Lung (tissue), 4 donors: ENCODE measurements around a stretch of chr1.

DNA sequence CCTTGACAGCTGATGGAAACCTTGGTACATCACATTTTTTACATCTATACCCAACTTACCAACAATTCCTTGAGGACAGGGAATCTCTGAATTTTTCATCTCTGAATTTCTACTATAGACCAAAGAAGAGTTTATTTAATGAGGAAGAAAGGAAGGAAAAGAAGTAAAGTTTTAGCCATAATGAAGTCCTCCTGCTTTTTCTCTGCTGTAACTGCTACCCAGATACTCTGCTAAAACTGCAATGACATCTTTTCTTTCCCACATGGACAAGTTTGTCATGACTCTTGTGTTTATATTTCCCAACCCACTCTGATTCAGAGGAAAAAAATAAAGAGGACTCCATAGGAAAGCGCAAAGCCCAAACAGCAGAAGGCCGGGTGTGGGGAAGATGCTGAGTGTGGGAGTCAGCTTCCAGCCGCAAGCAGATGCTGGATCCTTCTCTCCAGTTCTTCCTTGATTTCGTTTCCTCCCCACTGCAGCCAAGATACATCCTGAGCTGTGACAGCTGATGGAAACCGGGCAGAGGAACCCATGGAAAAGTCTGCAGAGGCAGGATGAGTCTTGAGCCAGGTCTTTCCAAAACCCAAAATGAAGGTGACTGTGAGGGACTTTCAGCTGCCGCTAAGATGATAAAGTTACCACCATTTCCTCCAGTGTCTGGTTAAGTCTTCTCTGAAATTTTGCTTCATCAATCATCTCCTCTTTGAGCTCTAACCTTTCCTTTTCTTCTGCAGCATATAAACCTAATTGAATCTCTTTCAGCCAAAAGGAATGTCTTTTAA is 498.2 kb downstream of the PLPP3 start:
- PRO-cap, result no peak
- RAMPAGE, long total RNA, result no peak
- RRBS, result no CpG with 5 or more reads among the region's 6 CpGs

DNA sequence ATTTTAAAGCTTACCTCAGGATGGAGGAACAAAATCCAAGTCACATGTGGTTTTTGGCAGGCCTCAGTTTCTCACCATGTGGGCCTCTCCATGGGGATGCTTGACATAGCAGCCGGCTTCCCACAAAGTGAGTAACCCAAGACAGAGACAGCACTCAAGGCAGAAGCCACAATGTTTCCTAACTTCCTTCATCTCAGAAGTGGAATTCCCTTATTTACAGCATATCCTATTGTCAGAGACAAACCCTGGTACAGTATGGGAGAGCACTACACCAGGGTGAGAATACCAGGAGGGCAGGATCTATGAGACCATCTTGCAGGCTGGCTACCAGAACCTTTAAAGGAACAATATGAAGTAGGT is 483.0 kb downstream of the PLPP3 start:
- PRO-cap, result no peak
- RAMPAGE, long total RNA, result no peak
- RRBS, result no CpG with 5 or more reads among the region's 1 CpG

GRCh38 chr1:56357891-56358221 is 221.5 kb downstream of the PLPP3 start:
- PRO-cap, result no peak
- RAMPAGE, long total RNA, result no peak
- RRBS, result no CpG with 5 or more reads among the region's 3 CpGs

- PRO-cap, result no peak
- RAMPAGE, long total RNA, result no peak
- RRBS, result no CpG with 5 or more reads among the region's 2 CpGs
These were observed 204.6 kb downstream of the PLPP3 start for GRCh38 chr1:56374733-56375219.

DNA sequence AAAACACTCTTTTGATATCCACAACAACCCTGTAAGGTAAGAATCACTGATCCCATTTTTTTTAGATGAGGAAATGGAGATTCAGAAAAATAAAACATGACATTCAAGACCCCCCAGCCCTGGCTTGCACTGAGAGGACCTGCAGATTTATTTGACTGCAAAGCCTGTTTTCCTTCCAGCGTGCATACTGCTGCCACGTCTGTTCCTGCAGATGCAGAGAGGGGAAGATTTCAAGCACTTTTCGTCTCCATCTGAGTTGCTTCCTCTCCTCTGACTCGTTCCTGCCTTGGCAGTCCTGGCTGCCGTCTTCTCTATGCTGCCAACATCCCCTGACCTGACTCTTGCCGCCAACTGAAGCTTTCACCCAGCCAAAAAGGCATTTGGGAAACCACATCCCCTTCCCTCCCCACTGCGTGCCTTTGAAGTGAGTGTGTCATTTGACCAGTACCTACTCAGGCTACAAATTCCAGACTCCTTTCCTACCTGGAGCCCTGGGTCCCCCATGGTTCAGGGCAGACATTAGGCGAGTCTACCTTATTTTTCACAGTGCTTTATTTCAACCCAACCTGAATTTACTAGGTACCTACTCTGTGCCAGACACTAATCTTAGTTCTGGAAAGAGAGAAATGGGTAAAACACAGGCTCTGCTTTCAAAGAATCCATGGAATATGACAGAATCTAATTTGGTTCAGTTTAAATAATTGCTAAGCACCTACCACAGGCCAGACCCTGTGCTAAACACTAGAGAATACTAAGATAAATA is 202.7 kb downstream of the PLPP3 start:
- PRO-cap, result no peak
- RAMPAGE, long total RNA, result no peak
- RRBS, result no CpG with 5 or more reads among the region's 8 CpGs

- PRO-cap, result no peak
- RAMPAGE, long total RNA, result no peak
- RRBS, result no CpG with 5 or more reads among the region's 9 CpGs
These were observed 195.0 kb downstream of the PLPP3 start for GRCh38 chr1:56384124-56384941.

DNA sequence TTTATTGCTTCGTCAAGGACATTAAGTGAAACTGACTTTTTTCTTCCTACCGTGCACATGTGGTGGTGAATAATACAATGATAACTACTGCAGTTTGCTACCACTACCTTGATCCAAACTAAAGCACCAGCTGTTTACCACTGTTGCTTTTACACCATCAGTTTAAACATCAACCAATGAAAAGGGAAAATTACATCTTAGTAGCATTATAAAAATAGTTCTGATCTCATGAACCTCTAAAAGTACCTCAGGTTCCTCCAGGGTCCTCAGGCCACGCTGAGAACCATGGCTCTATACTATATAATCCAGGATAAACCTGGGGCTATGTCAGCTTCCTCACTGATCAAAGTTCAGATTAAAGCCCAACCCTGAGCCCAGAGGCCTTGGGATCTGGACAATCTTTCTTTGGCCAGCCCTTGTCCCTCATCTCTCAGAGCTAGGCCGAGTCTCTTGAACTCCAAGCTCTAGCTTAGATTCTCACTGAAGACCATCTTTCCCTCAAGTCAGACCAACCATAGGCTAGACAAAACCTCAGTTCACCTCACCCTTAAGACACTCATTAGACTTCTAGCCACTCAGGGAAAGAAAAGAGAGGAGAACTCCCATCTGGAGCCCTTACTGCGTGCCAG is 168.4 kb downstream of the PLPP3 start:
- PRO-cap, result no peak
- RAMPAGE, long total RNA, result no peak
- RRBS, result no CpG with 5 or more reads among the region's 5 CpGs

GRCh38 chr1:56466181-56466973 is 113.0 kb downstream of the PLPP3 start:
- PRO-cap, result no peak
- RAMPAGE, long total RNA, result no peak
- RRBS, result no CpG with 5 or more reads among the region's 2 CpGs

DNA sequence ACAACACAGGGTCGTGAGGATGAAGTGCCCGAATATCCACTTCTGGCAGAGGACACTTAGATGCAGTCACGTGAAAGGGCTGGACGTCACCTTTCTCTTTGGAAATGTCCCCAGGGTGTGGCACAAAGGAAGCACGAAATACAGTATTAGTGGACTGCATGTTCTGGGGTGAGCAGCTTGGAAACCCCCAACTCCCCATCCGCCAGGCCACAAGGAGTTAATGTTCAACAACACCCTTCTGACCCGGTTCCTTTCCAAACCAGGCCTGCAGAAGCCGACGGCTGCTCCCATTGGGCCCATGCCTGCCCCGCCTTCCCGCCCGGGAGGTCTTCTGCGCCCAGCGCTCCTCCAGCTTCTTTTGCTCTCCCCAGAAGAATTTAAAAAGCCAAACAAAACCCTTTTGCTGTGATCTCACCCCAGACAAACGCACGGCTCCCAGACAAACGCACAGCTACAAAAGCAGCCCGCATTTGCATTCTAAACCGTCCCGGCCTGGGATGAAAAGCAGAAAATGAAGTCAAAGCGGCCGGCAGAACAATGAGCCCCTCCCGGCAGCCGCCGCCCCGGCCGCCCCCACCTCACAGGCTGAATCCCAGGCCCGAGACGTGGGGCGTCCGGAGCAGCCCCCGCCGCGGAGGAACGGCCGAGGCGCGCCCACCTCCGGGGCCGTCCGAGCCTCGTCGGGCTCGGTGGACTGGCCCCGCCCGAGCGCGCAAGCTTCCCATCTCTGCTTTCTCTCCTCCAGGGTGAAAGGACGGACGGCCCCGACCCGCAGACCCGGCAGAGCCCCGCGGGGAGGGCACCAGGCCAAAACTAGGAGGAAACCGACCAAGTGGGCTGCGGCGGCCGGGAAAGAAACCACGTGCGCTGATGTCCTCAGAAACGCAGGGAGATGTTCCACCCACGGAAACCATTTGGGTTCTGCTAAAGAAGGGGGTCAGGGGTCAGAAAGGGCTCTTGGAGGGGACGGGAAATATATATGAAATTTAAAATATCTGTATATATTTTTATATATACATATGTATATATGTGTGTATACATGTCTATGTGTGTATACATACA is 101.9 kb downstream of the PLPP3 start:
- PRO-cap, result unidirectional peak, plus-strand start at position 419 of the sequence
- RAMPAGE, long total RNA, result no peak
- RRBS, result 3% methylated on average over 36 of the region's 64 CpGs

GRCh38 chr1:56562823-56563423 is 16.4 kb downstream of the PLPP3 start:
- PRO-cap, result no peak
- RAMPAGE, long total RNA, result no peak
- RRBS, result no CpG with 5 or more reads among the region's 2 CpGs

DNA sequence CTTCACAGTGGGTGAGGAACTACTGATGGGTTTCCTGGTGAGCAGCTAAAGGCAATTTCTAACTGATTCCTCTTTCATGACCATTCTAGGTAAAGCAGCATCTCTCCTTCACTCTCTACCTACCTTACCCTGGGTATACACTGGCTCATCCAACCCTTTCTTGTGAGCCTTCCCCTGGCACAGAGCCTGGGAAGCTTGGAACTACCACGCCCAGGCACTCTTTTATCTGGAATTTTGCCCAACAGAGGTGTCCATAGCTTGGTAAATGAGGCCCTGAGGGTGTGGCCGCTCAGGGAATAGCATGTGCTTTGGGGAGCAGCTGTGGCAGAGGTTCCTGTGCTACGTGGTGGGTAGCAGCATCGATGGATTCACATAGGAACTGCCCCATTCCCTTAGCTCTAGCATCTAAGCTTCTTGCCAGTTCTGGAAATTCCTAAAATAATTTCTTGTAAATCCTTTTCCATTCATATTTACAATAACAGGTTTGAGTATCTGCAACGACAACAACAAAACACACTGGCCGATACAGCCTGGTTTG is 21.8 kb downstream of the FYB2 start:
- PRO-cap, result no peak
- RAMPAGE, long total RNA, result no peak
- RRBS, result no CpG with 5 or more reads among the region's 6 CpGs

- PRO-cap, result no peak
- RAMPAGE, long total RNA, result no peak
- RRBS, result no CpG with 5 or more reads among the region's 7 CpGs
These were observed 405 bp downstream of the FYB2 start for GRCh38 chr1:56818788-56819209.

DNA sequence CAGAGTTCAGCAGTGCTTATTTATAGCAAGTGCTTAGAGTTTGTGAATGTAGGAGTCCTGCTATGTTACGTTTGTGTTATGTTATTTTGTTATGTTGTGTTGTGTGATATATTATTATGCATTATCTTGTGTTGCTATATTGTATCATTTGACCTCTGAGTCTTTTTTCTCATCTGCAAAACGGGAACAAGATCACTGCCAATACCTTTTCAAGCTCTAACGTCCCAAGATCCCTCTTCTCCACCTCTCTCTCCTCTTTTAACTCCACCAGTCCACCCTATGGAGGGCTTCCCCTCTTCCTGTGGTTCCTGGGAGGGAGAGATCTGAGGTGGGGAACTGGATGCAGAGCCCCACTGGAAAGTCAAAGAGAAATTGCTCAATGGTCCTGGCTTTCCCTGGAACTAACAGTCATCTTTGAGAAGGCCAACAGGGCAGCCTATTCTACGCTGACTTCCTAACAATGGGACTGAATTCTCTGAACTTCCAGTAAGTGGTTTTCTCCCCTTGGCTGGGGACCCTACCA is 55.6 kb downstream of the C8B start:
- PRO-cap, result no peak
- RAMPAGE, long total RNA, result no peak
- RRBS, result no CpG with 5 or more reads among the region's 4 CpGs

GRCh38 chr1:56919569-56920174 is 46.1 kb downstream of the C8B start:
- PRO-cap, result no peak
- RAMPAGE, long total RNA, result no peak
- RRBS, result no CpG with 5 or more reads among the region's 4 CpGs

- PRO-cap, result no peak
- RAMPAGE, long total RNA, result no peak
- RRBS, result no CpG with 5 or more reads among the region's 12 CpGs
These were observed 1.2 kb downstream of the C8B start for GRCh38 chr1:56964291-56965410.

- PRO-cap, result no peak
- RAMPAGE, long total RNA, result no peak
- RRBS, result no CpG with 5 or more reads among the region's 6 CpGs
These were observed 951 bp upstream of the C8B start for GRCh38 chr1:56966804-56967127.

DNA sequence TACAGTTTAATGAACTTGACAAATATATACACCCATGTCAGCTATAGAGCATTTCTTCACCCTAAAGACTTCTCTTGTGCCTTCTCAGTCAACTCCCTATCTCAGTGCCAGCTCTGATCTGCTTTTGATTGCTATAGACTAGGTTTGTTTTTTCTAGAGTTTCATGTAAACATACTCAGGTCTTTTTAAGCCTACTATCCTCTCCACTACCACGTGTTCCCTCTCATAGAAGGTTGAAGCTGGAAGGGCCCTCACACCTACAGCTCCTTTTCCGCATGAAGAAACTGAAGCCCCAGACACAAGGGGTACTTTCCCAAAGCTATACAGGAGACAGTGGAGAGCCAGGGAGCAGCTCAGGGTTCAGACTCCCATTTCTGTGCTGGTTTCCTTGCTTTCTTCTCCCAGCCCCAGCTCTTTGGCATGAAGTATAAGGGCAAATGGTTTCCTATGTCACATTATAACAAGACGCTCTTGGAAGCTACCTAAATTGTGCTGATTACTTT is 38.1 kb upstream of the C8B start:
- PRO-cap, result no peak
- RAMPAGE, long total RNA, result no peak
- RRBS, result no CpG with 5 or more reads among the region's 3 CpGs

- PRO-cap, result no peak
- RAMPAGE, long total RNA, result no peak
- RRBS, result no CpG with 5 or more reads among the region's 4 CpGs
These were observed 100.3 kb downstream of the OMA1 start for GRCh38 chr1:58446079-58446747.

DNA sequence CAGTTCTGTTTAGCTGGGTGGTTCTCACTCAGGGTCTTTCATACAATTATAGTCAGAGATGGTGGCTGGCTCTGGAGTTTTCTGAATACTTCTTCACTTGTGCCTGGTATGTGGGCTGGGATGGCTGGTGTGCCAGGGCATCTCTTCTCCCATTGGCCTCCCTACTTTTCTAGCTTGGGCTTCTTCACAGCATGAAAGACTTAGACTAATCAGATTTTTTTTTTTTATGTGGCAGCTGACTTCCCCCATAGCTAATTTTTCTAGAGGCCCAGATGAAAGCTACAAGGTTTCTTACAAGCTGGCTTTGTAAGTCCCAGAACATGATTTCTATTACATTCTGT is 25.1 kb upstream of the MYSM1 start:
- PRO-cap, result no peak
- RAMPAGE, long total RNA, result no peak

DNA sequence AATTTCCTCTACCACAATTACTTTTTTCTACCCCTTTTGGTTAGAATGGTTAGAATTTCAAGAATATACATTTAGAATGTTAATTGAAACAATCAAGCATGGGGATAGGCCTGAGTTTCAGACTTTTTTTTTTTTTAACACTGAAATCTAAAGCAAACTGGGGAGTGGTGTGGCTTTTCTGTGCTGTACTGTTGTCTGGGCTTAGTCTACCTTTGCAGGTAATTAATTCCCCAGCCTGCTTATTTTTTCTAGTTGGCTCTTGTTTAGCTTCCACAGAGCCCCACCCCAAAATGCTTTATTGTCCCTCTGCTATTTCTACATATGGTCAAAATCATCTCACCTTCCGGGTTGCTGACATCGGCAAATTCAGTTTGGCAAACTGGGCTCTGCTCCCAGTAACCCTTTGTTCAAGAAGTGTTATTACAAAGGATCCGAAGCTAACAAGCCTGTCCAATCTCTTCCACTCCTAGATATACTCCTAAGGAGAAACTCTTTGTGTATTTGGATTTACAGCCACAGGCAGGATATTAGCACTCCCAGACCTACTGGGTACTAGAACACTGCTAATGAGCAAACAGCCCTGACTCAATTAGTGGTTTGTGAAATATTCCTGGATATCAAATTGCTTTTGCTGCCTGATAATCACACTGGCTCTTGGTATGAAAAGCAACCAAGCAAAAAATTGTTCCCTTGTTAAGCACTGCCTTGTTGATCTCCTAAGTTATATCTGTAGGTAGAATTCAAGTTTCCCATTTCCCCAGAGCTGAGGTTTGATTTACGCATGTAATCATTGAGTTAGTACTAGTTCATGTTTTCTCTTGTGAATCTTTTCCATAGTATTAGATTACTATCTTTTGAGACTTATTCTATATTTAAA is 4.0 kb downstream of the JUN start:
- PRO-cap, result no peak
- RAMPAGE, long total RNA, result no peak
- RRBS, result no CpG with 5 or more reads among the region's 4 CpGs